T47D (cell line): ENCODE measurements around the gene PRKCD.

GRCh38 chr3:52614358-52615145 is 71.3 kb upstream of the GNL3 start:
- RRBS = no CpG with 5 or more reads among the region's 8 CpGs

DNA sequence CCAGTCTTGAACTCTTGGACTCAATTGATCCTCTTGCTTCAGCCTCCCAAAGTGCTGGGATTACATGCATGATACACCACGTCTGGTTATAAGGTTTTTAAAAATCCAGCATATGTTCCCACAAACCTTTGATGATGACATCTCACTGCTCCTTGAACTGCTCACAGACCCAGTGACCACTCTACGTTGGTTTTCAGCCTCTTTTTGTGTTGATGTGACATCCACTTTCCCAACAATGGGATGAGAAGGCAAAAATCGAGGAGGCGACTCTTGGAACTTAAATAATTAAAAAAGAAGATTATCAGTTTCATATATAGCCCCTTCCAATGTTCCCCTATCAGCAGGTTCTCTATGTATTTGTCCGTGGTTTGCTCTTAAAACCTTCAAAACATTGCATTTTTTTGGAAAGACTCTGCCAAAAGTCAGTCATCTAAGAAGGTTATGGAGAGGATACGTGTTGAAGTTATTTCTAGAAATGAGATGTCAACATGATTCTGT is 24.8 kb downstream of the NEK4 start:
- RRBS = no CpG with 5 or more reads among the region's 6 CpGs

DNA sequence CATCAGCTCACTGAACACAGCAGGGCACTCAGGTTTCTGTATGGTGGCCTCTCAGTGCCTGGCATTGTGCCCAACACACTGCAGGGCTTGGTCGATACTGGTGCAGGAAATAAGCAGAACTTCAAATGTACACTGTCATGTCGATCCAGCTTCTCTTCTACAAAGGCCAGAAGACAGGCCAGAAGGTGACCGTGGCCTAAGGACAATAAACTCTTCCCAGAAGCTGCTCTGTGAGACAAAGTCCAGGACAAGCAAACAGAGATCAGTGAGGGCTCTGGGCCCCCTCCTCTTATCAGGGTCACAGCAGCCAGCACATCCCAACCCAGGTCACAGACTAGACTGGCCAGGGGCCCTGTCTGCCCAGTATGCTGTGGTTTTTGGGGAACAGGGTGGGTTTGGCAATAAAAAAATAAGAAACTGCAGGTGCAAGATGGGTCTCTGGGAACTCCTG is 2.0 kb upstream of the ITIH1 start:
- RRBS = no CpG with 5 or more reads among the region's 3 CpGs

- RRBS = no CpG with 5 or more reads among the region's 11 CpGs
Observed at GRCh38 chr3:52795461-52795997, 933 bp downstream of the ITIH3 start.

- RRBS = no CpG with 5 or more reads among the region's 10 CpGs
Observed at GRCh38 chr3:52801895-52802399, 7.4 kb downstream of the ITIH3 start.

GRCh38 chr3:52827230-52828304 is 2.9 kb downstream of the ITIH4 start:
- RRBS = 44% methylated on average over 3 of the region's 19 CpGs

DNA sequence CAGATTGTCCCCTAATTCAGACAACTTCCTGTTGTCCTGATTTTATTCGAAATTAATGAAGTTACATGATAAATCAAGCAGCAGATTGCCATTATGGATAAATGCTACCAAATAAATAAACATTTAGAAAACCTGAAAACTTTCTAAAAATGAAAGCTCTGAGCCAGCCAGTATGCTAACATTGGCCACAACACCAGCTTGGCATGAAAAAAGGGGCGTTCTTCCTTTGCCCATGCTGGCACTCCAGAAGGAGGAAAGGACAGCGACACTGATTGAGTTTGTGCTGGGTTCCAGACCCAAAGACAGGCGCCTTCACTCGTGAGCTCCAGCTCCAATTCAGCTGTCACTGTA is 5.1 kb downstream of the STIMATE start:
- RRBS = no CpG with 5 or more reads among the region's 5 CpGs

GRCh38 chr3:52893621-52894149 is 3.7 kb downstream of the STIMATE start:
- RRBS = no CpG with 5 or more reads among the region's 6 CpGs

DNA sequence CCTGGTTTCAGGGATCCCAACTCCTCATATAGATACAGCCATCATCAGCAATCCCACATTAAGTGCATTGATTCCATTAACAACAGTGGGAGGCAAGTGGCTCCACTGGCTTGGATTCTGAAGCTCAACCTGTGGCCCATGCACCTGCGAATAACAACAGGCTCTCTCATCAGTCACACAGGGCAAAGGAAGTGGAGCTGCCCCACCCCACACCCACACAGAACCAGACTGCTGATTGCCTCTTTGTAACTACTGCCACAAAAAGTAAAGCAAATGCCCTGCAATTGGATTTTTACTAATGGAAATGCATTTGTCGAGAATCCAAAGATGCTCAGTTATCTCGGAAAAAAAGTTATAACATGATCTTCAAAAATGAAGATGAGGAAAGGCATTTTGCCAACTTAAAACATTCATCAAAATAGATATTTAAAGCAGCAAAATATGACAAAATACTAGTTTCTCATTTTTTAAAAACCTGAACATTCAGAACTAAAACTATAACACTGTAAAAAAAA is 14.7 kb downstream of the SFMBT1 start:
- RRBS = no CpG with 5 or more reads among the region's 3 CpGs

DNA sequence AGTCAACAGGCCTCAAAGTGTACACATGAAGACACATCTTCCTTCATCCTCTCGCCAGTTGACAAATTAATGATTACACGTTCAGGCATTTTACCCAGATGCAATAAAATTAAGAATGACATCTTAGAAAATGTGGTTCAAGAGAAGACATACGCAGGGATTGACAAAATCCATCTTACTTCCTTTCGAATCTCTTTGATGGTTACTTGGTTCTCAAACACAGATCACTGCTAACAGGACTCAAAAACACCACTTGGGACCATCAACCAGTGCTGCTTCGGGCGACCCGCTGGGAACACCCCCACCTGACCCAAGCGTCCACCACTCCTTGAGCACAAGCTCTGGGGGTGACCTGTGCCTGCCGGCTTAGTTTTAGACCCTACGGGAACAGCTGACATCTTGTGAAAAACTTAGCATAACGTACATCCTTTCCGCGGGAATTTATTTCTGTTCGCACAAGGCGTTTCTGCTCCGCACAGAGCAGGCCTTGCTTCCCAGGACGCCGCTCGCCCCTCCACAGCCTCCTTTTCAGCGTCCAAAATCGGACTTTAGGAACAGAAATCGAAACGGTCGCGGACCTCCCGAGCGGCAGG is 1.3 kb downstream of the SFMBT1 start:
- RRBS = no CpG with 5 or more reads among the region's 27 CpGs

DNA sequence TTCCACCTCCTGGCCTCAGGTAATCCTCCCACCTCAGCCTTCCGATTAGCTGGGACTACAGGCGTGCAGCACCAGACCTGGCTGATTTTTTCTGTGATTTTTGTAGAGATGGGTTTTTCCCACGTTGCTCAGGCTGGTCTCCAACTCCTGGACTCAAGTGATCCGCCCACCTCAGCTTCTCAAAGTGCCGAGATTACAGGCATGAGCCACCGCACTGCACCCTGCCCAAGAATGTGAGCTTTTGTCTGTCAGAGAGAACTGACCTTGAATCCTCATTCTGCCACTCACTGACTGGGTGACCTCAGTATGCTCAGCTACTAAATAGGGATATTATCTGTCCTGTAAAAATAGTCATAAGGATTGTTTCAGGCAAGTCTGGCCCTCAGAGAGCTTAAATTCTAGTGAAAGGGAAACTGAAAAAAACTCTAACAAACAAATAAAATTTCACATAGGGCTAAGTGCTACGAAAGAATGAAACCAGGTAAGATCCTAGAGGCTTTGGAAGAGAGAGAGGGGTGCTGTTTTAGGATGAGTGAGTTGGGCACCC is 2.1 kb upstream of the RFT1 start:
- RRBS = no CpG with 5 or more reads among the region's 7 CpGs

GRCh38 chr3:53145111-53145748 is 15.0 kb upstream of the RFT1 start:
- RRBS = no CpG with 5 or more reads among the region's 8 CpGs

GRCh38 chr3:53145749-53146178 is 15.2 kb upstream of the PRKCD start:
- RRBS = no CpG with 5 or more reads among the region's 2 CpGs

GRCh38 chr3:53160957-53161872 is at the start of gene PRKCD:
Gene PRKCD (plus strand): TSS chr3:53161209.
- RRBS = 1% methylated on average over 54 of the region's 109 CpGs

GRCh38 chr3:53163142-53164082 is 2.4 kb downstream of the PRKCD start:
- RRBS = no CpG with 5 or more reads among the region's 10 CpGs

DNA sequence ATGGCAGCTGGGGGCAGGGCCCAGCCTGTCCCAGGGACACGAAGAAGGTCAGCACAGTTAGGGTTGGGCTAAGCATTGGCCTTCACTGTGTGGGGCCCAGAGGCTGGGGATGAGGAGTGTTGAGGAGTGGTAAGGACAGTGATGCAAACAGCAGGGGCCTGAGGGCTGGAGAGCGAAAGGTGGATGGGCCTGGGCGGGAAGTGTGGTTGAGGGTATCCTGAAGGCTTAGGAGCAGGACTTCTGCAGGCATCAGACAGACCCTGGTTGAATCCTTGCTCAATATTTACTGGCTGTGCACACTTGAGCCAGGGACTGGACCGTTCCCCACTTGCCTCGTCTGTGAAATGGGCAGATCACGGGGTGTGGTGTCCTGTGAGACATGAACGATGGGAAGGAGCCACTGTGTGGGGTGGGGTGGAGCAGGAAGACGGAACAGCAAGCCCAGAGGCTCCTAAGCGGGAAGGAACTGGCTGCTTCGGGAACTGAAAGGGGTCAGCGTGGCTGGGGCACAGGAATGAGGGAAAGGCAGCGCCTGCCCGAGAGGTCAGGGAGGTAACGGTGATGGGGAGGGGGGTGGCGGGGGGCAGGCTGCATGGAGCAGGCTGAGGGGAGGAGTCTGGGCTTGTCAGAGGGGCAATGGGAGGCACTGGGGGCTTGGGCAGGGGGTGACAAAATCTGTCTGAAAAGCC is 7.4 kb downstream of the PRKCD start:
- RRBS = no CpG with 5 or more reads among the region's 15 CpGs

GRCh38 chr3:53190769-53191005 is 29.7 kb downstream of the PRKCD start:
- RRBS = no CpG with 5 or more reads among the region's 3 CpGs

GRCh38 chr3:53275097-53275701 is 19.4 kb upstream of the TKT start:
- RRBS = no CpG with 5 or more reads among the region's 4 CpGs

DNA sequence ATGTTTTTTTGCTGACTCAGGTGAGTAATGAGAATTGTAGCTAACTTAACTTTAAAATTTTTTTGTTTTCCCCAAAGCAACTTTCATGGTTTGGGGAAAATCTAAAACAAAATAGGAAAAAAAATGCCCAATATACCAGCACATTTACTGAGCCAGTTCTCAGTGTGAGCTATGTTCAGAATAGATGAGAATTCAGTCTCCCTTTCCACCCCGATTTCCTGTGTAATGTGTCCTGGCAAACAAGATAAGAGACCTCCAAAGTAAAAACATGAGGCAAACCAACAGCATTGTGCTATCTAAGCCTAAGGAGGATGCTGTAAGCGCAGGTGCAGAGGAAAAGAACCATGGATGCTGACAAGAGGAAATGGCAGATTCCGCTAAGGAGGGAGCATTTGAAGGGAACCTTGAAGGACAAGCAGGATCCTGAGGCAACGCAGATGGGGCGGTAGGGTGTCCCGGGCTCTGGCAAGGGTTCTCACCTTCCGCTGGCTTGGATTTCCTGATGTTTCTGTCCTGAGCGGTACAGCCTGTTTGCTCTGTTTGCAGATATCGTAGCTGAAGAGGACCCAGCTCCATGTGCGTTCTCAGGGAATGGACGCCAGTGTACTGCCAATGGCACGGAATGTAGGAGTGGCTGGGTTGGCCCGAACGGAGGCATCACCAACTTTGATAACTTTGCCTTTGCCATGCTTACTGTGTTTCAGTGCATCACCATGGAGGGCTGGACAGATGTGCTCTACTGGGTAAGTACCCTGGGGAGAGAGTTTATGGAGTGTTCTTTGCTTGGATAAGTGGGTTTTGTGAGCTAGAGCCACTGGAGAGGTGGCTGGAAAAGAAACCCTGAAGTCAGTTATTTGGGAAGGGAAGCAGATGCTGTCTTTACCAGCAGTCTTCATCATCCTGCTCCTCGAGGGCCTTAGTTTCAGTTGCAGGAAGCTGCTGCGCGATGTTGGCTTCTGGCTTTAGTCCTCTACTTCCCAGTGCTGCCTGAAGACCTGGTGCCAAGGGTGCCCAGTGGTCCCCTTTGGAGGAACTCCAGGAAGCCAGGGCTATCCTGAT is 171.7 kb downstream of the CACNA1D start:
- RRBS = no CpG with 5 or more reads among the region's 17 CpGs

DNA sequence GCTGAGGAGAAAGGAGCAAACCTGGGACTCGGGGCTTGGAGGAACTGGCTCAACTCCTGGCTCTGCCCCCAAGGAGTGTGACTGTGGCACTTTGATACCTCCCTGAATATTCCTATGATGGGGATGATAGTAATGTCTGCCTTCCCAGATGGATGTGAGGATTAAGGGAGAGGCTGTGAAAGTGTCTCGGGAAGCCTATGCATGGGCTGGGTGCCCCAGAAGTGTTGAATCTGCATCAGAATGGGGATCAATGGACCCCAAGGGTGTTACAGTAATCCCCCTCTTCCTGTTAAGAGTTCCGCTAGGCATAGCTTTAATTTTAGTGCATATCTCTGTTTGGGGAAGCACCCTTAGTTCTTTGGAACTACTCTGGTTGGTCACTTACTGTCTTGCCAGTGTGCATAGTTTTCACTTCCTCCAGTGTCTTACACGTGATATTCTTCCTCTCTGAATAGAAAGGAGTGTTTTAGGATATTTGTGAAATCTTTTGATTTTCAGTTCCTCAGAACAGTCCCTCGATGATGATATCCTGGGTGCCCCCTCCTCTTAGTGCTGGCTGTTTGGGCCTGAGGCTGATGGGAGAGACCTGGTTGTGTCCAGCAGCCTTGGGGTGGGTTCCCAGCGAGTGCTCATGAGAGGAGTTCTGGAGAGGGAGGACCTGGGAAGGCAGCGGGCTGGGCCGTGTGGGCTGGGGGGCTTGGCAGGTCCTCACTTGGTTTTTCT is 97.5 kb downstream of the CHDH start:
- RRBS = no CpG with 5 or more reads among the region's 8 CpGs